LHCN-M2 (cell line): Measurements from ENCODE around the gene PNLDC1.

GRCh38 chr6:157928290-157929196 lies 53.1 kb upstream of the SYNJ2 start:
- RAMPAGE, long total RNA = no peak

DNA sequence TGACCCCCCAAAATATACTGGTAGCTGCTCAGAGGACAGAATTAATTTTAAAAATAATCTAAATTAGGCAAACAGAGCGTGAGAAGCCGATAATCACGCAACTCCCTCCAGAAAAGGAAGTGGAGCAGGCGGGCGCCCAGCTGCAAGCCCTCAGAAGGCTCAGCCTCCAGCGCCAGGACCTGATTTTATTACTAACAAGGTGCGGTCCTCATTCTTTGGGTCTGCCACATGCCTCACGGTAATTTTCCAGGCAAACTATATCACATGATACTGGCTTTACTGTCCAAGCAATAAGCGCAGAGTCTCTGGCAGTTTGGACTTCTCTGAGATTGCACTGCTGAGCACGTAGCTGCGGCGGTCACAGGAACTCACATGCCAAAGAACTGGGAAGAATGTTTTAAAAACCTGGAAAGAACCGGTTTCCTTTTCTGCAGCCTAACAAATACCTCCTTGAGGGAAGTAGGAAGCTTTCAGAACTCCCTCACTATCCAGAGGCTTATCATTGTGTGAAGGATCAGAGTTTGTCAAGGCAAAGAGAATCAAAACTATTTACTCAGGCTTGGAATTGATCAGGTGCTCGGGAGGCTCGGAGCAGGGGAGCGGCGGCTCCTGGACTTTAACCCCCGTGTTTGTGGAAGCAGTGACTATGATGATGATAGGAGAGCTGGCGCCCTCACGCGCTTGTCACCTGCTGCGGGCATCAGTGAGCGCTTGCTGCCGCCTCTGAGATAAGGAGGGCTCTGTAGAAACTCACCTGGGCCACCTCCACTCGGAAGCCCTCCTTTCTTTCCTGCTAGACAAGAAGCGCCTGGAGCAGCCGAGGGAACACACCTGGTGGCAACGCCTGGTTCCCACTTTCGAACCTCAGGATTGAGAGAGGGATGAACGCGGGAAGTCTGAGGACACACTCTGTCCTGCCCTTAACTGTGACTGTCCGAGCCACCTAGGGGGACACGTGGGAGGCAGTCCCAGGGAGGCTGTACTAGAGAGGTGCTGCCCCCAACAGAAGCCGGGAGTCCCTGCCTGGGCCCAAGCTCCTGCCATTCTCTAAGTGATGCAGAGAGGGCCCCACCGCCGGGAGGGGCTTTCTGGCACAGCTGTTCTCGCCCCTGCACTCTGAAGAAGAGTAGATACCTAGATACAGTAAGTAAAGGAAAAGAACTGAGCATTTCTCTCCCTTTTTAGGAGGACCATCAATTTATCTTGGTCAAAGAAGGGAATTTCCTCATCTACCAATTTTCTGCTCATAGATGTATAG lies 27.2 kb upstream of the SYNJ2 start:
- RAMPAGE, long total RNA = no peak

- RAMPAGE, long total RNA = no peak
Observed at GRCh38 chr6:158003791-158004277, 22.2 kb downstream of the SYNJ2 start.

- RAMPAGE, long total RNA = no peak
Observed at GRCh38 chr6:158650354-158650871, 559 bp downstream of the SYTL3 start.

DNA sequence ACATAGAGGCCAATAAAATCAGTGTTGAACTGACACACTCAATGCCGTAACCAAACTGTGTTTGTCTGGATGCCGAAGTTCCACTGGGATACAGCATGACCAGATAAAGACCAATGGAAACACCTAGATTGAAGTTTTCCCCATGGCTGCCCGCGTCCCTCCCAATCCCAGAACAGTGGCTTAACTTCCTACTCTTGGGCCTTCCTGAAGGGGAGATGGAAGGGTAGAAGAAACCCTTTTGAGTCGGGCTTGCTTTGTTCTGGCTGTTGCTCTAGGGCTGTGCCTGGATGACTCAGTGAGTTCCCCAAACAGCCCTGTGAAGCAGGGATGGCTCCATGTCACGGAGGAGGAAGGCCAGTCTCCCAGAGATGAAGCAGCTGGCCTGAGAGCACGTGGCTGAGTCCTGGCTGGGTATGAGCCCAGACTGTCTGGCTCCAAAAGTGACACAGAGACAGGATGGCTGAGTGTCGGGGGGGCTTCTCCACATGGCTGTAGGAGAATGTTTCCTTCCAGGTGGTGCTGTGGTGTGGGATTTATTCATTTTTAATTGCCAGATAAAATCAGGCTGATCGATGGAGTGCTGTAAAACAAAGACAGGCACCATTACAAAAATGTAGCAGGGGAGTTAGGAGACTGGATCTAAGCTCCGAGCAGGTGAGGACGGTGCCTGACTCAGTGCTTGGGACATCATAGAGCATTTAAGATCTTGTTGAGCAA lies 4.7 kb downstream of the SYTL3 start:
- RAMPAGE, long total RNA = no peak

GRCh38 chr6:158655175-158656301 lies 5.7 kb downstream of the SYTL3 start:
- RAMPAGE, long total RNA = no peak

DNA sequence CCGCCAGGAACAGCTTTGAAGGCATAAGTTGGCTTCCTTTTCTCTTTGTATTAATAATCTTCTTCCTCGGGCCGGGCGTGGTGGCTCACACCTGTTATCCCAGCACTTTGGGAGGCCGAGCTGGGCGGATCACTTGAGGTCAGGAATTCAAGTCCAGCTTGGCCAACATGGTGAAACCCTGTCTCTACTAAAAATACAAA lies 23.8 kb downstream of the SYTL3 start:
- RAMPAGE, long total RNA = no peak

DNA sequence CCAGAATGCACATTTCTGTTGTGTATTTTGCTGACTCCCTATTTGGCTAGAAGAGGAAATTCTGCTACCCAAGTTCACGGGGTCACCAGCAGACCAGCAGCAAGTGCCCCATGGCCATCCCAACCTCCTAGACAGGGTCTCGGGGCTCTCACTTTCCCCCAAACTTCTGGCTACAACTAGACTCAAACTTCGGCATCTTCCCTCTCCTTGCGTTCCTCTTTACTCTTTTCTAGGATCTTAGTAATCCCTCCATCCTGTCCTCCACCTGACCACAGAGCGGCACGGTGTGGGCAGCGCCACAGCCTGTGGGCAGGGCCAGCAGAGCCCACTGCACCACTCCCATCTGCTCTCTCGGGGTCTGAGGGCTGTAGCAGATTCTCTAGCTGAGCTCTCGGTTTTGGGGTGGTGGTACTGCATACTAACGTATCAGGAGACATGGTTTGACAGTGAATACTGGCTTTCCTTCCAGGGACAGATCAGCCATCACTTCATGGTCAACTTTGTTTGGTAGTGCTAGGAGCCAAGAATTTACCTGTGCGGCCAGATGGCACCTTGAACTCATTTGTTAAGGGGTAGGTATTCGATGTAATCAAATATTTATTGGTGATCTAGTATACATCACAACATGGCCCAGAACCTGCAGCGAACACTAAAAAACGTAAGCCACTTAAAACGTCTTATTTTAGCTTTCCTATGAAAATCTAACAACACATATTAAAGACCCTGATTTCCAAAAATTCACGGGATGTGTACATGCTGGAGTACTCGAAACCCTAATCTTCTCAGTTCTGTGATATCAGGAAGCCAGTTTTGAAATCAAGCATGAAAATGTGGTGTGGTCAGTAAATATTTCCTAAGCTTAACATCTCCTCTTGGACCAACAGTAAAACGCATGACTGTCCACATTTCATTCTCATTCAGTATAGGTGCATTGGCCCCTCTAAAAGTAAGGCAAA lies 57.3 kb downstream of the EZR start:
- RAMPAGE, long total RNA = no peak

DNA sequence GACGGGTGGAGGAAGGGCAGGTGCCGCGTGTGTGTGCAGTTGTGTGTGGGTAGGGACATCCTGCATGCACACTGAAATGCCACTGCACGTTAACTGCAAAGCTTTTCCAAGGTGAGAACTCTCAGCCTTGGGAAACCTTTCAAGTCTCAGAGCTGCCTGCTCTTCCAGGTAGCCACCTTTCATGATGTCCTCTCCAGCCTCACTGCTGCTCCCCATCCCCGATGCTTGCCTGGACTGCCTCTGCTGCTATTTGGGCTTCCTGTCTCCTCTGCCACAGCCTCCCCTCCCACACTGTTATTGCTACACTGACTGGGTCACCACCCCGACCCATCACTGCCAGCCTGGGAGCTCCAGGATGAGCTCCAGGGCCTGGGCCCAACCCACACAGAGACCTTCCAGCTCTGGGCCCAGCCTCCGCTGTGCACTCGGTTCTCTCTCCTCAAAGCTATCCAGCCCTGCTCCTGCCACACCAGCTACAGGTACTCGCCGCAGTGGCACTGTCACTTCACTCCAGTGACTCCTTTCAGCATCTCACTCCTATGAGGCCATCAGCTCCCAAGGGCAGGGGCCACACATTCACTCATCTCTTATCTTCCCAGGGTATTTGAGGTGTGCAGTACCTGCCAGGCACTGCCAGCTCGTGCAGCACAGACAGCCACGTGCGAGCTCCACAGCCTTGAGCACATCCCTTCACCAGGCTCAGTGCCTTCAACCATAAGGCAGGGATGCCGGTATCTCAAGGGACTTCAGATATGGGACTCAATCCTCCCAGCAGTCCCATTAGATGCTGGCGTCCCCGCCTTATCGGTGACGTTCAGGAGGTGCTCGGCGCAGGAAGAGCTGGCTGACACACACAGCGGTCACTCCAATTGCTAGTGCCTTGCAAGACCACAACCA lies 47.3 kb downstream of the EZR start:
- RAMPAGE, long total RNA = no peak

DNA sequence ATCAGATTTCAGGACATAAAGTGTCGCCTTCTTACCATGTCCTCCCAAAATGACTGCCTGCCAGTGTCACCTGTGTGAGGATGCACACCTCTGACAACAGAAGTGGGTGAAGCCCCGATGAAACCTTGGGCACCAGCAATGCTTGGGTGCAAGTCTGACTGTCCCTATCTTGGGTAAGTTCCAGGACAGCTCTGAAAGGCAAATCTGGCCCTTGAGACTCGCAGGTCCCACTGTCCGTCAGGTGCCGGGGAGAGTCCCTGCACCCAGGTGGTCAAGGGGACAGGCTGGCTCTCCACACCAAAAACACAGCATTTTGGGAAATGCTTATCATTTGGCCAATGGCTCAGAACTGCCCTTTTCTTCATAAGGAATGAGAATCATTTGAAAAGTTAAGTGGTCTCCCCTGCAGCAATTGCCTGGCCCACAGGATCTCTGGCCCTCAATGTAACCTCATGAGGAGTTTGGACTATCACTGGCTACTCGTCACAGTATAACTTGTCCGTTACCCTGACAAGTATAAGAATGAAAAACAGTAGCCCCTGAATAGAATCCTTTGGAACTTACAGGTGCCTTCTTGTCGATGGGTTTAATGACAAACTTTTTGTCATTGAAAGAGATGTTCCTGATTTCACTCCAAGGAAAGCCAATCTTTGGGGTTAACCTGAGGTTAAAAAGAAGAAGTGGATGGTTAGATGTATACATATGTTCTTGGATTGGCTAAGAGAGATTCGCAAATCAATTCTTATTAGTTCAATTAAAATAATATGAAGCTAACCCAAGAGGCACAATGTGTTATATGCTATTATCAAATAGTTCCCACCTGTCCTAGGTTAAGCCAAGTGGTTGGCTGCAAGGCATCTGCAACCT lies 43.1 kb downstream of the EZR start:
- RAMPAGE, long total RNA = no peak

GRCh38 chr6:158783299-158784232 lies 35.6 kb downstream of the EZR start:
- RAMPAGE, long total RNA = no peak

DNA sequence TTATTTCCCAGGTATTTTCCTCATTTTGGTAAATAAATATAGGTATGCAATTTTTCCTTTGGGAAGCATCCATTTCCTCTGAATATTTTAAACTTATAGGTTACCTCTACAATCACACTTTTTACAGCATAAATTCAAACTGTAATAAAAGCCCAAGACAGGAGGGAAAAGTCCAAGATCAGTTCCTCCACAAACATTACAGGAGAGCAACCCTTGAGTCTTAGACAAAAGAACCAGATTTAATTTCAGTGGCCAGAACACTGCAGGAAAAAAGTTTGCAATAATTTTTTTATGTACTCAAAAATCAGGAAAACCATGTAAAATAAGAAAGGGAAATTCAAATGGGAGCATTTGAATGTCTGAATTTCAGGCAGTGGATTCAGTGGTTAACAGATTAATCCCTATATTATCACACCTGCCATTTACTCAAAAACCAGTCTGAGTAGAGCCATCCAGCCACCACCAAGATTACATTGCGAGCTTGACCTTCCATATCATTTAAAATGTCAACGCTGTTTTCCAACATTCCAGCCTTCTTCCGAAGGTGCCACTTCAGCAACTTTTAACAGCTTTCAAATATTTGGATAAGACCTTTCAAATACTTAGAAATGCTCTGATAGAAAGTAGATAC lies 22.0 kb downstream of the EZR start:
- RAMPAGE, long total RNA = no peak

DNA sequence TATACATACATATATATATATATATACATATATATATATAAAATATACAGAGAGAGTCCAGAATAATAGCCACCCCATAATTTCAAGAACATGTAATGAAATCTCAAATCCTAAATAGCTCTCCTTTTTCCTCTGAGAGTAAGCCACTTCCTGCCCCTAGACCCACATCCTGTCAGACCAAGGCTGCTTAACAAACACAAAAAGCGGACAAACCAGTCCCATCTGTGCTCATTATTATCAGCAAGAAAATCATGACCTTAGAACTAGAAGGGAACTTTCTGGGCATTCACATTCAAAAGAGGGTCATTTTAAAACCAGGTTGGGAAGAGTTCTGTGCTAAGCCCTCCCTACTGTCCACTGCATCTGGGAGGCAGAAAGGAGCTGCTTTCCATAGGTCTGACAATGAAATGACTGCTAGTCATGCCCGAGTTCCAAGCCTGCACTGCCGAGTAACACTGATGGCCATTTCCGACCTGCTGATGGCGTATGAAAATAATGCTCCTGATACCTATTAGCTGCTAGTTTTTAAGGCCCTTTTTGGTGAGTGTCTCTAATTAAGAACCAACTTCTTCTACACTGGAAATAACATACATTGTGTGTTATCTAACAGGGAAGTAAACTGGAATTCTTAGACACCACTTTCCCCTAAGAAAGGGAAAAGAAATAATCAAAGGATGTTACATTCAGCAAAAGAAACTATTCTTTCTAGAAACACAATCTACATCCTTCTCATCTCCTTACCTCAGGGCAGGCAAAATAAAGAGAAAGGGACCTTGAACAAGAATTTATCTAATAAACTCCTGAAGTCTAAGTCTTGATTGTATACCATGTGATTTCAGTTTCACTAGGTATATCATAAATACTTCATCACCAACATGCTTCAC lies 15.3 kb downstream of the EZR start:
- RAMPAGE, long total RNA = no peak

DNA sequence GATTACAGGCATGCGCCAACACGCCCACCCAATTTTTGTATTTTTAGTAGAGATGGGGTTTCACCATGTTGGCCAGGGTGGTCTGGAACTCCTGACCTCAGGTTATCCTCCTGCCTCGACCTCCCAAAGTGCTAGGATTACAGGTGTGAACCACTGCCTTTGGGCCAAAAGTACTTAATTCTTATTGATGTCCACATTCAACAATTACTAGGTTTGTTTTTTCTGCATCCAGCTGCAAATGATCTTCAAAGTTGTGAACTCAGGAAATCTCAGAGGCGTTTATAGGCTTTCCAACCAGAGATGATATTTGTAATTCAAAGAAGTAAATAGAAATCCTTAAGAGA lies 49.4 kb upstream of the EZR start:
- RAMPAGE, long total RNA = no peak

- RAMPAGE, long total RNA = no peak
Observed at GRCh38 chr6:159094379-159094903, 49.6 kb upstream of the TAGAP start.

- RAMPAGE, long total RNA = no peak
Observed at GRCh38 chr6:159107249-159108172, 61.7 kb upstream of the FNDC1 start.

GRCh38 chr6:159690059-159690807 lies 2.8 kb downstream of the SOD2 start:
- RAMPAGE, long total RNA = no peak

GRCh38 chr6:159701391-159702109 lies 8.5 kb upstream of the SOD2 start:
- RAMPAGE, long total RNA = no peak

DNA sequence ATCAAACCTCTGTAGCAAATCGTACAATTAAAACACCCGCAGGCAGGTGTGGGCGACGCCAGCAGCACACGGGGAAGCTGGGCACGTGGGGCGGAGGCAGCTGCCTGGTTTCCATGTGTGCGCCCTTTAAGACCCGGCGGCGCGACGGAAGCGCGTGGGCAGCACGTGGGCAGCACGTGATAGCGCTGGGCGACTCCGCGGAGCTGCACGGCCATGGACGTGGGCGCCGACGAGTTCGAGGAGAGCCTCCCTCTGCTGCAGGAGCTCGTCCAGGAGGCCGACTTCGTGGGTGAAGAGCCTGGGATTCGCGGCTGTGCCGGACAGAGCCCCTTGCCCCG lies at the start of gene PNLDC1:
TSS of gene PNLDC1 (plus strand) at position 182 of the 338 bp plus-strand sequence.
- RAMPAGE, long total RNA = no peak

DNA sequence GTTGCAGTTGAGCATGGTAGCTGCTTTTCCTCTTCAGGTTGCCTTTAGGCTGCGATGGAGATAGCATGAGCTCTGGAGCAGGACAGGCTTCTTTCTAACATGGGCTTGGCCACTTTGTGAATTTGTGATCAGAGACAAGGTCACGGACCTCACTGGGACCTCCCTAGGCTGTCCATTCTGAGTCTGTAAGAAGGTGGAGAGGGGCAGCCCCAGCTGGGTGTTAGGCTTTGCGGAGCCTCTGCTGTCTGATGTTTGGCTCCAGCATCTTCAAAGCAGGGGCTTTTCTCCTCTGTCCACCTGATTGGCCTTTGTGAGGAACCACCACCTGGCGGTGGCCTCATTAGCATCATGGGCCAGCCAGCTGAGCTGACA lies 11.4 kb downstream of the IGF2R start:
- RAMPAGE, long total RNA = no peak